Thyroid gland (tissue), 7 donors: ENCODE measurements around the genes DDX20 and WNT2B.

DNA sequence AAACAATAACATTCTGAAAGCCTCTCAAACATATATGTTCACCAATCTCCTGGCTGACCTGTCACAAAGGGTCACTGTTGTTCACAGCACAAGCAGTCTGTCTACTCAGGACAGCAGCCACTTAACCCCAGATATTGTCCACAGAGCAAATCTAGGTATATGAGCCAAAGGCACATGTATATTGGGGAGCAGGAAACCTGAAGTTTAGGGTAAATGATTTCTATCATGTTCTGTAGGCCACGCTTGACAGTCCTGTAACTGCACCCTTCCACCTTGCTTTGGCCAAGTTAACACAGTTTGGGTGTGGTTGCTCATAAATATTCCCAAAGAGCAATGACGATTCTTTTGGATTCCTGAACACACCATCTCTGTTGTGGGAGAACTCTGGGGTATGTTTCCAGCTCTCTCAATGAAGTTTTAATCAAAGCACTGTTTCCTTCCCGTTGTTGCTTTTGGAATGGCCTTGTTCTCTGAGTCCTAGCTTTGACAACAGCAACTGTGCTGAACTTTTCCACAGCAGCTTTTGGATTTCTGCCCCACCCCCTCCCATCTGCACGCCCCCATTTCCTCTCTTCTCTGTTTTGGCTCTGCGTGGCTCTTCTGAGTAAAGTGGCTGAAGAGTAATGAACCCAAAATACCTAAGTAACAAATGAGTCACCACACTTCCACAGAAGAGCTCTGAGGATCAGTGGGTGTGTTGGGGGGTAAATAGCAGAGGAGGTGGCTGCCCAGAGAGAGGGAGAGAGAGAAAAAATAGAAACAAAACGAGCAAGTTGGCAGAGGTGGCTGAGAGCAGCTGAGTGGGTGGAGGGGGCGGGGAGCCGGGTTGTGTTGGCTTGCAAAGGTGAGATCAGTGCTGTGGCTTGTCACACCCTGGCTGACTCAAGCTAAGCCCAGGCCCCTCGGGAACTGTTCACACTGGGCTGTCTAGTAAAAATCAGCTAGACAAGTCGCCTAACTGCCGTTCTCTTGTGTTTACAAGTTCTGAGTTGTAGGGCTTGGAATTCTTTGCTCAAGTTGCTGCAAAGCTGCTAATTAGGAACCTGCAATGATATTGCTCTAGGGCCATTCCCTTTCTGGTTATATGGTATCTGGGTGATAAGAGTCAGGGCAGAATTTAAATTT is 27.0 kb upstream of the RAP1A start:
- PRO-cap, 2 experiments = peak in 2 of 2 experiments; most common plus-strand start position 869 of the sequence (in 2); most common minus-strand start position 488 of the sequence (in 2)
- RAMPAGE, long total RNA, 5 experiments = no peak in any of the 5 experiments

GRCh38 chr1:111627914-111628638 is 8.5 kb downstream of the RAP1A start:
- PRO-cap, 2 experiments = no peak in any of the 2 experiments
- RAMPAGE, long total RNA, 5 experiments = no peak in any of the 5 experiments

DNA sequence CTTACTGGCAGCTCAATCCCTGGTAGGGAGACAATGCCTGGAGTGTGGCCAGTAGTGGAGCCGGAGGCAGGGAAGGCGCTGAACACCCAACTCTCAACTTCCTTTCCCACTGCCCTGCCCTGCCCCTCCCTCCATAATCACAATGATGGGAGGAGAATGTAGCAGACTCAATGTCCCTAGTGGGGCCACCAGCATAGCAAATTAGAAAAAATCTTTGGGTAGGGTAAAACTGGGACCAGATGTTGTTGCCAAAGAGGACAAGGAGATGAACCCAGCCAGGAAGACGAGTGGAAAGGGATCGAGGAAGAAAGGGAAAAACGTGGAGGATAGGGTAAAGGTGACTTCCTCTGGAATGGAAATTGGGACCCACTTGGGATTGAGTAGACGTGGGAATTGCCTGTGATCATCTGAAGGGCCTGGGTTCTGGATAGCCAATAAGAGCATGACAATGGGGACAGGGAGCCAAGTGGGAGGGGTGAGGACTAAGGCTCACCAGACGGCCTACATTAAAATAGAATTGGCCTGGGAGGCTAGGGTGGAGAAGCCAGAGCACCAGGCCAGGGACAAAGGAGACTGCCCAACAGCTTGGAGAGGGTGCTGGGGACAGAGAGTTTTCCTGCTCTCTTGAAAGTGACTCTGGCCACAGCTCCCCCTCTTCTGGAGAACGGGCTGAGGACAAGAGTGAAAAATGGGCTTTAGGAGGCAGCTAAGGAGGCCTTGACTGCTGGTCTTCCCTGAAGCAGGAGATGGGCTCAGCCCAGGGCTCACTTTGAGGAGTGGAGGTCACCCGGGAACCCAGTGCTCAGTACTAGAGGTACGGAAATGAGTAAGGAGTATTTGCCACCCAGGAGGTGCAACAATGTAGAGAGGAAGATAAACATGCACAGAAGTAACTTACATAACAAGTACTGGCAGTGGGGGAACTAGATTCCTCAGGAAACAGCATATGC is 18.9 kb downstream of the INKA2 start:
- PRO-cap, 2 experiments = peak in 1 of 2 experiments; most common plus-strand start position 514 of the sequence (in 1)
- RAMPAGE, long total RNA, 5 experiments = no peak in any of the 5 experiments

DNA sequence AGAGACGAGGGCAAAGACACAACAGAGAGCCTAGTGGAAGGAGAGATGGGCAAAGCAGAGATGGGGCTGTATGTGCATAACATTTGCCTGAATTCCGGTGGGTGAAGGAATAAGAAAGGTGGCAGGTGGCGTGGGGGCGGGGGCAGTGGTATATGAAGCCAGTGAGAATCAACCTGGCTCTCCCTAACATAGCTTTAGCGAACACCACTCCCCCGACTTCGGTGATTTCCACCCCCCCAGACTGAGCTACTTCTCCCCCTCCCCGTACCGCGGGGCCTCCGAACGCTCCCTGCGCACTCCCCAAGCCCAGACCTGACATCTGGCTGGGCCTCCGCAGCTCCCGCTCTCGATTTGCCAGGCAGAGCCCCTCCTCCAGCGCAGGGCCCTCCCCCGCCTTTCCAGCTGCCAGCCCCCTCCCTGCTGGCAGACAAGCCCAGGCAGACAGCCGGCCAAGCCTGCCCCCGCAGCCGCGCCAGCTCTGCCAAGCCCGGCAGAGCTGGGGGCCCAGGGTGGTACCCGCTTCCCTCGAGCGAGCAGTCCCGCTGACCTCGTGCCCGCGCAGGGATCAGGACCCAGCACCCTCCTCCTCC is 932 bp downstream of the INKA2 start:
- PRO-cap, 2 experiments = peak in 2 of 2 experiments; most common plus-strand start position 440 of the sequence (in 2); most common minus-strand start position 321 of the sequence (in 2)
- RAMPAGE, long total RNA, 5 experiments = no peak in any of the 5 experiments

- PRO-cap, 2 experiments = peak in 2 of 2 experiments; most common plus-strand start chr1:111755903 (in 2); most common minus-strand start chr1:111755529 (in 1)
- RAMPAGE, long total RNA, 5 experiments = start-site peak on the plus strand in 5 of 5 experiments, at chr1:111755897-111755930 at its widest, 75 to 1,896 reads per replicate
Measured at GRCh38 chr1:111755309-111756393, at the start of gene DDX20. Gene DDX20, plus strand, starts transcription at chr1:111755901.

- PRO-cap, 2 experiments = no peak in any of the 2 experiments
- RAMPAGE, long total RNA, 5 experiments = no peak in any of the 5 experiments
Measured at GRCh38 chr1:111920121-111921137, 69.0 kb downstream of the KCND3 start.

DNA sequence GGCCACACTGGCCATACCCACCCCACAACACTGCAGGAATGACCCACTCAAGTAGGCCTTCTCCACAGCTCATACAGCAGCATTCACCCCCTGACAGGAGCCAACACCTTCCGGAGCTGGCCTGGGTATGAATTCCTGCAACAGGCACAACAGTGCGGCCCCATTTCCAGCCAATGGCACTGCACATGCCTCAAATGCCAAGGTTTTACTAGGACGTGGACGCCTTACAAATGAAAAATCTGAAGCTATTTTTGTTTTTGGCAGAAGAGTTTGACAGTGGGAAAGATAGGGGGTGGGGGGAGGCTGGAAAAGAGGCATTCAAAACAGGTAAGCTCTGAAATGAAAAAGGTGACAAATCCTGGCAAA is 1.9 kb downstream of the KCND3 start:
- PRO-cap, 2 experiments = no peak in any of the 2 experiments
- RAMPAGE, long total RNA, 5 experiments = no peak in any of the 5 experiments

DNA sequence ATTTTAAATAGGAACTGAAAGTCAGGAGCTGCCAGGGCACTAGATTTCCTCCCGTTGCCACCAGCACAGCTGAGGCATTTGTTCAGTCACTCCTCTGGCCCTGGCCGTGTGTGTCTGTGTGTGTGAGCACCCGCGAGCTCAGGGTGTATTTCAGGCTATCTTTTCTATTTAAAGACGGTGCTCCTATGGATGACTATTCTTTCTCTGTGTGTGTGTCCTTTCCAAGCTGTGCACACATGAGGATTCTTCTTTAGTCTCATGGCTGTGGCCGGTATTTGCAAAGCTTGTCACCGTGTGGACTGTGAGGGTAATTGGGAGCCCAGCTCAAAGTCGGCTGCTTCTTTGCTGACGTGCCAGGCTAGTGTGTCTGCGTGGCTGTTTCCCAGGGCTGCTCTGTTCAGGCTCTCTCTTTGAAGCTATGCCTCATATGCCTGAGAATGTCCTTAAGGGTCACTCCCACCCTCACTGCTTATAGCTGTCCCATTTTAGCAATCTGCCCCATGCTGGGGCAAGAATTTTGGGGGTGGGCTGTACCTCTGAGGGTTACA is 3.1 kb upstream of the KCND3 start:
- PRO-cap, 2 experiments = no peak in any of the 2 experiments
- RAMPAGE, long total RNA, 5 experiments = no peak in any of the 5 experiments

- PRO-cap, 2 experiments = no peak in any of the 2 experiments
- RAMPAGE, long total RNA, 5 experiments = no peak in any of the 5 experiments
Measured at GRCh38 chr1:112399529-112399815, 3.5 kb downstream of the CTTNBP2NL start.

DNA sequence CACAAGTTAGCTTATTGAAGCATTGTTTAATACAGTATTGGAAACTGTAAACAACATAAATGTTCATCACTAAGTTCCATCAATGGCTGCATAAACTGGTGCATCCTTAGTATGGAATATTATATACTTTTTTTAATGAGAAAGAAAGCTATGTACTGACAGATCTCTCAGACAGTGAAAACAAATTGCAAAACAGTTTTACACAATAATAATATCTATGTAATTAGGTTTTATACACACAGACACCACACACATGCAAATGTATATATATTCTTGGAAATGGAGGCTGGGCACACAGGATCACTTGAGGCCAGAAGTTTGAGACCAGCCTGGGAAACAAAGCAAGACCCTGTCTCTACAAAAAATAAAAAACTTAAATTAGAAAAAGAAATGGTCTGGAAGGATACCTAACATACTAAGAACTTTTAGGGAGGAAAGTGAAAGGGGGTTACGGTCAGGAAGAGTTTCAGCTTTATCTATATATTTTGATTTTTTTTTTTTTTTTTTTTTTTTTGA is 35.6 kb downstream of the CTTNBP2NL start:
- PRO-cap, 2 experiments = no peak in any of the 2 experiments
- RAMPAGE, long total RNA, 5 experiments = no peak in any of the 5 experiments

GRCh38 chr1:112508589-112509681 is at the start of gene WNT2B:
Gene WNT2B, plus strand, starts transcription at chr1:112508965.
- PRO-cap, 2 experiments = peak in 1 of 2 experiments; most common plus-strand start chr1:112508772 (in 1)
- RAMPAGE, long total RNA, 5 experiments = no peak in any of the 5 experiments

DNA sequence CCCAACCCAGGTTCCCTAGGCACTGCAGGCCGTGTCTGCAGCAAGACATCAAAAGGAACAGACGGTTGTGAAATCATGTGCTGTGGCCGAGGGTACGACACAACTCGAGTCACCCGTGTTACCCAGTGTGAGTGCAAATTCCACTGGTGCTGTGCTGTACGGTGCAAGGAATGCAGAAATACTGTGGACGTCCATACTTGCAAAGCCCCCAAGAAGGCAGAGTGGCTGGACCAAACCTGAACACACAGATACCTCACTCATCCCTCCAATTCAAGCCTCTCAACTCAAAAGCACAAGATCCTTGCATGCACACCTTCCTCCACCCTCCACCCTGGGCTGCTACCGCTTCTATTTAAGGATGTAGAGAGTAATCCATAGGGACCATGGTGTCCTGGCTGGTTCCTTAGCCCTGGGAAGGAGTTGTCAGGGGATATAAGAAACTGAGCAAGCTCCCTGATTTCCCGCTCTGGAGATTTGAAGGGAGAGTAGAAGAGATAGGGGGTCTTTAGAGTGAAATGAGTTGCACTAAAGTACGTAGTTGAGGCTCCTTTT is 11.6 kb downstream of the WNT2B start:
- PRO-cap, 2 experiments = no peak in any of the 2 experiments
- RAMPAGE, long total RNA, 5 experiments = no peak in any of the 5 experiments

DNA sequence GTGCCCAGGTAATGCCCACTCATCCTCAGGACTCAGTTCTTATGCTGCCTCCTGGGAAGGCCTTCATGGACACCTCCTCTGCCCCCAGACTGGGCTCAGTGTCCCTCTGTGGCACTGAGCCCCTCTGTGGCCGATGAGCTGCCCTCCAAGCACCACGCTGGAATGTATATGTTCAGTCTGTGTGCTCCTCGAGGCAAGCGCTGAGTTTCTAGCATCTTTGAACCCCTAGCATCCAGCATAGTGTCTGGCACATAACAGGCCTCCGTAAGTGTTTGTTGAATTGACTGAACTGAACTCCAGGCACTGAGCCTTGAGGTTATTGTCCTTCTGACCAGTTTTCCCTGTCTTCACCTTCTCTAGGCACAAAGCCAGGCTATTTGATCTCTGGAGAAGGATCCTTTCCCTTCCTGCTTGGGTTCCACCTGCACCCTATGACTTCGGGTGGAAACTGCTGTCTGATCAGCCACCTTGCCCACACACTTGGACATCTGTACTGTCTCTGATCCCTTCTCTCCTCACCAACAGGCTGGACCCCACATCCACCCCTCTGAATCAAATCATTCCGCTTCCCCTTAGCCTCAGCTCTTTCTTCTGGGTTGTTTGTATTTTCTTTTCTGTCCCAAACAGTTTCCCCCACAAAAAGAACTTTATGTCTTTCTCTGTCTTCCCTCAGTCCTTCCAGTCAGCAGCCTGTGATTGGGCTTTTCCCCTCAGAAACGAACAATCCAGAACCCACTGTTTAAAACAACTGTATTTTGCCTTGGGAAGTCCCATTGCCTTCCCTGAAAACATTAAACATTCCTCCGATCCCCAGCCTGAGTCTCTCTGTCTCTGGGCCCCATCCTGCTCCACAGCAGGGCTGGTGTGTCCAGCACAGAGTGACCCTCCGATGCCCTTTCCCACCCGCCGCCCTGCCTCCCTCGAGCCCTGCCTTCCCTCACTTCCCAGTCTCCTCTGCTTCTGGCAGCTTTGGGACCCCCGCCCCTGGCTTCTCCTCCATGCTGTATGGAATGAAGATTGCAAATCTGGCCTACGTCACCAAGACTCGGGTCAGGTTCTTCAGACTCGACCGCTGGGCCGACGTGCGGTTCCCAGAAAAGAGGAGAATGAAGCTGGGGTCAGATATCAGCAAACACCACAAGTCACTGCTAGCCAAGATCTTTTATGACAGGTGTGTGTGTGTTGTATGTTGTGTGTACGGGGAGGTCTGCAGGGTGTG is 13.9 kb downstream of the MOV10 start:
- PRO-cap, 2 experiments = no peak in any of the 2 experiments
- RAMPAGE, long total RNA, 5 experiments = no peak in any of the 5 experiments

DNA sequence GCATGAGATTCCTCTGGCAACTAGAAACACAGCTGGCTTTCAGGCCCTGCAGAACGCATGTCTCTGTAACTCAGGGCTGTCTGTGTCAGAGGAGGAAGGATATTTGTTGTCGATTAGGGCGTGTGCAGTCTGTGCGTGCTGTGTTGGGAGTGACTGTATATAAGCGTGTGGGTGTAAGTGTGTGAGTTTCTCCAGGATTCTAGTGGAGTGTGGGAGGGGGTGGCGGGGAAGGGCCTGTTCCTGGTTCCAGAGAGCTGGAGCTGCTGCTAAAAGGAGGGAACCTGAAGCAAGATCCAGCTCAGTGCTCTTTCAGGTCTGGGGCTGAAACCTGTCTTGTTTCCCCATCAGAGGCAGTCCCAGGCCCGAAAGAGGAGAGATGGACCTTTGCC is 74.2 kb downstream of the SLC16A1 start:
- PRO-cap, 2 experiments = no peak in any of the 2 experiments
- RAMPAGE, long total RNA, 5 experiments = no peak in any of the 5 experiments

GRCh38 chr1:113027013-113027988 is 45.7 kb upstream of the LRIG2 start:
- PRO-cap, 2 experiments = no peak in any of the 2 experiments
- RAMPAGE, long total RNA, 5 experiments = no peak in any of the 5 experiments

DNA sequence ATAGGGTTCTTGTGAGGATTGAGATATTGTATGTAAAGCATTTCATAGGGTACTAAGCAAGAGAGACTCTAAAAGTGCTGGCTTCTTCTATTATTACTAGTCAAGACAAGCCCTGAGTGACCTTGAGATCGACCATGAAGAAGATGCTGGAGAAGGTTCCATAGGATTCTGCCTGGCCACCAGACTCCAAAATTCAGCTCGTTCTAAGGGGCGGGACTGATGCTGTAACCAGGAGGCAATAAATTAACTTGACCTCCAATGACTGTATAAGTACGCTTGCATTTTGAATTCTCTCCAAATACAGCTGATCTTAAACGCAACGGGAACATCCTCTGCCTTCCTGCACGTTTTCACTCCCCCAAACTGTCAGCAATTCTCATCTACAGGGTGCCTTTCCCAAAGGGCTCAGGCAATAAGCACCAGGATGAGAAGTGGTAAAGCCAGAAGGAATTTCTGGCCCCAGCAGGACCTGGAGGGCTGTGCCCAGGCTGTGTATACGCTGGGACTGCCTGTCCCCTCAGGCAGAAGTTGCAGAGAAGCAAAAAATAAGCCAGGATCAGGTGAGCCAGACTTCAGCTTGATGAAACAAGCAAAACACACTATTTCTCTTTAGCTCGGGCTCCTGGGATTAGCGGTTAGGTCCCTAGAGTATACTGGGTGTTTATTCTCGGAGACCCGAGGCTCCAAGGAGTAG is 124.8 kb downstream of the LRIG2 start:
- PRO-cap, 2 experiments = no peak in any of the 2 experiments
- RAMPAGE, long total RNA, 5 experiments = no peak in any of the 5 experiments

- PRO-cap, 2 experiments = no peak in any of the 2 experiments
- RAMPAGE, long total RNA, 5 experiments = no peak in any of the 5 experiments
Measured at GRCh38 chr1:113496938-113497301, 106.6 kb downstream of the MAGI3 start.

GRCh38 chr1:113579221-113579910 is 179.9 kb downstream of the PHTF1 start:
- PRO-cap, 2 experiments = no peak in any of the 2 experiments
- RAMPAGE, long total RNA, 5 experiments = no peak in any of the 5 experiments

DNA sequence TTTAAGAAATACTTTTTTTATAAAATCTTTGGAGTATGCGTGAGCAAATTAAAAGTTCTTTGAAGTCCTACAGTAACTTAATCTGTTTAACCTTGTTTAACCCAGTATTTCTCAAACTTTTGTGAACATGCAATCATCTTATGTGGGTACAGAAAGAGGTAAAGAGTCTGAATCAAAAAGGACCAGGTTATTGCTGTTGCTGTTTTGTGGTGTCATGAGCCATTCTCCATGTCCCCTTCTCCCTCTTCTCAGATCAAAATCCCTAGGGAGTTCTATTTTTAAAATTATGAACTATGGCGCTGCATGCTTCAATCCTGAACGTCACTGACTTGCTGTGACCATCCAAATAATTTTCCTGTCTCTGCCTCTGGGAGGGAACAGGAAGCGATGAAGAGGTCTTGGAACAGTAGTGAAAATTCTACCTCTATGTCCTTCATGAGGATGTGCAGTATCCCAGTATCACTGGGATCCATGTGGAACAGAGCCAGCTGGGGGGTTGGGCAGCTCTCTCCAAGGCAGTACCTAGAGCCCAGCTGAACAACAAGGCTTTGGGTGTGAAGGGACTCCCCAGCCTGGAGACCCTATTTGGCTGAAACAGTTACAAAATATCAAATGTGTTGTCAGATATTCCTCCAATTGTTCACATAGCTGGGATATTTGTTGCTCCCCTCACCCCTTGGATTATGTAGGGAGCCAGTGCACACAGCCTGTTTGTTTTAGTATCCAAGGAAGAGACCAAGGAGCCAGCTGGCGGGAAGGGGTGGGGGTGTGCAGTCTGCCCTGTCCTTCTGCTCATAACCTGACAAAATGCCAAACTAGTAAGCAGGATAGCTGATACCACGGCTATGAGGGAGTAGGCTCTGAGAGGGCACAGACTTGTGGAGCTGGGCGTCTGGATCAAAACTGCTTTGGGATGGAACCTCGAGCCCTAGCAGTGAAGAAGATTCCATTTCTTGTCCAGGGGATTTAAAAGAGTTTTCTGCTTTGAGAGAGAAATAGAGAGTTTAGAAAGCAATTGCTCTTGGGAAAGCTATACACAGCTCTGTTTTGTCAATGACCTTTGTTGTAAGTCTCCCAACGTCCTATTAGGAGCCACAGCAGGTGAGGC is 7.6 kb downstream of the DCLRE1B start:
- PRO-cap, 2 experiments = peak in 1 of 2 experiments; most common plus-strand start position 377 of the sequence (in 1); most common minus-strand start position 250 of the sequence (in 1)
- RAMPAGE, long total RNA, 5 experiments = no peak in any of the 5 experiments

DNA sequence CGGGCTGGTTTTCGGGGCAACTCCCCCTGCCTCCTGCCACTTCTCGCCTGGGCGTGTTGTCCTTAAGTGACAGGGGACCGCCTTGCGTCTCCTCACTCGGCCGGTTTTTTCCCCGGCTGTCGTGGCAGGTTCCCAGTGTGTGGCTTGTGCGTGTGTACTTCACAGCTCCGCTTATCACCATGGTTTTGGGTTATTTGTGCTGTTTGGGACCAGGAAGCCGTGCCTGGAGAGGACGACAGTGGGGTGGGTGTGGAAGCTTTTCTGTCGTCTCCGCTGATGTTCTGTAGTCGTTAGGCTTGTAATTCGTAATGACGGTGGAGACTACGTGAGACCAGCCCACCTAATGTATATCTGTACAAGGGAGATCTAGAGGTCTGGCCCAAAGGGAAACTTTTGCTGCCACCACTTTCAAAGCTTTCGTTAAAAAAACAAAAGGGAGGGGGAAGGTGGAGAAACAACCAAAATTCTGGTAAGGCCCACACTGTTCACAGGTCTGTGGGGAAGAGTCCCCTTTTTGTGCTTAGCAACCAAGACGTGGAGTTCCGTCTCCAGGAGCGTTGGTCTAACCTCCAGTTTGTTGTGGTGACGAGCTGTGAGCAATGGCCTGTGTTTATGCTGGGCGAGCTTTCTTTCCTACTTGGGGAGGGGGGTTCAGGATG is 1.2 kb downstream of the HIPK1 start:
- PRO-cap, 2 experiments = peak in 2 of 2 experiments; most common plus-strand start position 95 of the sequence (in 1); most common minus-strand start position 118 of the sequence (in 2)
- RAMPAGE, long total RNA, 5 experiments = no peak in any of the 5 experiments